Bile duct (tissue), 1 donor: ENCODE measurements around the genes SLC35G2 and A4GNT.

- PRO-cap, result bidirectional peak, plus-strand start at chr3:134313498, minus-strand start at chr3:134313339
Measured at GRCh38 chr3:134313210-134314312, 60.7 kb downstream of the AMOTL2 start.

DNA sequence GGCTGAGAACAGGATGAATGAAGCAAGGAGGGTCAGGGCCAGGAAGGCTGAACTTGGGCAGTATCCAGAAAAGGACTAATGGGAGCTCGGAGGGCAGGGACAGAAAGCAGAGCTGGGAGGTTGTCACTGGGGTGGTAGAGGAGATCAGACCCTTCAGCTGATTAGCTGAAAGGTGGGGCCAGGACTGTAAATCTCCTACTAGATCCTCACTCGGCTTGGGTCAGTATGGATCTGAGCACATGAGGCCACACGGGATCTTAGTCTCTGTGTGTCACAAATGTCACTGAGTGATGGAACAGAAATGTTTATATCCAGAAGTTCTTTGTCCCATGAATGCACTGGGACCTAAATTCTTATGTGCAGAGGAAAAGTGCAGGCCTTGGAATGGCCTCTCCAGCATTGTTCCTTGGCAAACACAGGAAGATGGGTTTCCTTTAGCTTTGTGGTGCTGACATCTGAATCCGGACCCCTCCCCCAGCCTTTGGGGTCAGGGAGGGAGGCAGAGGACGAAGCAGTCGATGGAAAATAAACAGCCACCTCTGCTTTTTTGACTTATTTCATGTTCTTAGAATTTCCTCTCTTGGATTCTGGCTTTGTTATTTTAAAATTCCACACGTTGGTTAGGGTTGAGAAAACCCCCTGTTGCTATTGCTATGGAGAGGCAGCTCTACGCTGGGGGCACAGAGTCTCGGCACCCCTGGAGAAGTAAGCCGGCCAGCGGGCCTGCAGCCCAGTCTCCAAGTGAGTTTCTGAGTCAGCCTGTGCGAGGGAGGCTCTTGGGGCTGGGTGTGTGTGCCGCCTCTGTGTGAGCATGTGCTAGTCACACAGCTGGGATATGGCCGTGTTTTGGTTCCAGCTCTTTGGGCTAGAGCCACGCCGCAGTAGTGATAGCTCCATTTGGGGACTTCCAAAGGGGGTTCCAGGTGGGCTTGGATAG, 59.1 kb downstream of the AMOTL2 start:
- PRO-cap, result unidirectional peak, minus-strand start at position 743 of the sequence

DNA sequence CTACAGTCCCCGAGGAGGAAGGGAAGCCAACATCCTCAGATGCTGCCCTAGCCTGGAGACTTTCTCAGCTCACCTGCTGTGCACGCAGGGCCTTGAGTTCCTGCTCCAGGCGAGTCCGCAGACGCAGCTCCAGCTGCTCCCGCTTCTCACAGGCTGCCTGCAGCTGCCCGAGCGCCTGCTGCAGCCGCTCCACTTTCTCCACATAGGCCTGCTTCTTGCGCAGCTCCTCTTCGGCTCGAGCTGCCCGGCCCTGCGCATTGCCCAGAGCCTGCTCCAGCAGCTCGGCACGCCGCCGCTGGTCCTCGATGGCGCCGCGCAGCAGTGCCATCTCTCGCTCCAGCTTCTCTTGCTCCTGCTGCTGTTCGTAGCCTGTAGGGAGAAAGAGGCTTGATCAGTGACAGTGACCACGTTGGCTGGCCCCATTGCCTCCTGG, 12.8 kb downstream of the AMOTL2 start:
- PRO-cap, result no peak

- PRO-cap, result no peak
Measured at GRCh38 chr3:134916668-134916943, 121.5 kb downstream of the EPHB1 start.

DNA sequence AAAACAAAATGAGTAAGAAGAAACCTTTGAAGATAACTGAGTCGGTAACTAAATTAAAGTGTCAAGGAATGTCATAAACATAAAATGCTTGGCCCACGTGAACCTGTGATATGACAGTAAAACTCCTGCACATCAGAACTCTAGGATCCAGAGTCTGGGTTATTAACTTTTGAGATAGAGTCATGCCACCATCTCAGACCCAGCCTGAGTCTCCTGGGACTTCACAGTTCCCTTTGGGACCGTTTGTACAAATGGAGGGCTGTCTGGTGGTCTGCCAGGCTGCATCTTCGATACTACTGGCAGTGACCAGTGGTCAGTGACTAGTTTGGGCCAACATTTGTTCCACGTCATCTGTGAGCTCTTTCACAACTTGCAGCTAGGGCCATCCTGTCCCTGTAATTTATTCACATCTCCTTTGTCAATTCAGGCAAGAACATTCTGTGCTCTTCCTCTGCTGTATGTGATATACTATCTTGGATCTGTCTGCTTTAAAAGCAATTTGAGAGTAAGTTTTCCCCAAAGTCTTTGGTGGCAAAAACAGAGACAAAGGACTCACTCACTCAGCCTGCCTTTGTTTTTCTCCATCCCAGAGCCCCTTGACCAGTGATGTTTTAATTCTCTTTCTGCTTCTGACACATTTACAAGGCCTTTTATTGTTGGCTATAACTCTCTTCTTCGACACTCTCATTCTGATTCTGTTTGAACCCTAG, 353.3 kb downstream of the EPHB1 start:
- PRO-cap, result no peak

DNA sequence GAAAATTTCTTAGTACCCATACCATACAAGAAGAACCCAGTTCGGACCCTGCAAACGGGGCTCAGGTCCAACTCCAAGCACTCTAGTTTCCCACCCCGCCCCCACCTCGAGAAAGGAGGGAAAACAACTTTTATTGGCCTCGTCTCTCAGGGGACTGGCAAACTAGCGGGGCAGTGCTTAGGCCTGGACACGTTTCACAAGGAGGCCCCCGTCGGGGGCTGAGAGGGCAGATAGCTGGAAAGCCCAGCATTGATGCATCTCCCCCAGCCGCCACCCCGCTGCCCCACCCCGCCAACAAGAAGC, 903 bp downstream of the STAG1 start:
- PRO-cap, result bidirectional peak, plus-strand start at position 160 of the sequence, minus-strand start at position 105 of the sequence; bidirectional peak, plus-strand start at position 199 of the sequence, minus-strand start at position 198 of the sequence

DNA sequence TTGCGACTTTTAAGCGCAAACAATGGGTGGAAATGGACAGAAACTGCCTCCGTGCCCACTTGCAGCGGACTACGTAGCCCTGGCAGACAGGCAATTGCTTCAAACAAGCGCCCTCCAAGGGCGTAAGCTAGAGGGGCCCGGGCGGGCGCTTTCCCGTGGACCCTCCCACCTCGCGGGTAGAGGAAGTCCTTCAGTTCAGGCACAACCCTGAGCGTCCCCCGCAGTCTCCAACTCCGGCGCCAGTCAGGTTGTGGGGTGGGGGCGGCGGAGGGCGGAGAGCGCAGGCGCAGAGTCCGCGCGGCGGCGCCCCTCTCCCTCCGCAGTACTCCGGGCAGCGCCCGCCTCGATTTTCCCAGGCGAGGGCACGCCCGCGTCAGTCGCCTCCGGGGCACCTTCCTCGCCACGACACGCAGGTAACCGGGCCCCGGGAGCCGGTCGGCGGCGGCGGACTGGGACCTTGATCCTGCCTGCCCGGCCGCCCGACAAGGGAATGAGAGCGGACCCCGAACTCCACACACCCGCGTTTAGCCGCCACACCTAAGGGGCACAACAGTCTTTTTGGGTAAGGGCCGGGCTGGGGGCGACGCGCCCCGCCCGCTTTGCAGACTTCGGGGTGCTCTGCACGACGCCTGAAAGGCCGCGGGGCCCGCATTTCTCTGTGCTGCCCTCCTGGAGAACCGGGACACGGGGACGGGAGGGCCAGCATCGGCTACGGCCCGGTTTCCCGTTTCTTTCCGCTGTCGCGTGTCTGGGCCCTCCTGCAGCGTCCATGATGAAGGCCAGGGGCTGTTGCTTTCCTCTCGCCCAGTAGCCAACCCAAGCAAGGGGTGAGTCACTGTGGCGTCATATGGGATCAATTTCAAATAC, at the start of gene SLC35G2:
Gene SLC35G2 (plus strand): TSS at position 325 of the 867 bp plus-strand sequence.
- PRO-cap, result bidirectional peak, plus-strand start at position 376 of the sequence, minus-strand start at position 96 of the sequence; bidirectional peak, plus-strand start outside the sequence, minus-strand start at position 771 of the sequence

GRCh38 chr3:136893631-136894203, 31.7 kb downstream of the NCK1 start:
- PRO-cap, result no peak

DNA sequence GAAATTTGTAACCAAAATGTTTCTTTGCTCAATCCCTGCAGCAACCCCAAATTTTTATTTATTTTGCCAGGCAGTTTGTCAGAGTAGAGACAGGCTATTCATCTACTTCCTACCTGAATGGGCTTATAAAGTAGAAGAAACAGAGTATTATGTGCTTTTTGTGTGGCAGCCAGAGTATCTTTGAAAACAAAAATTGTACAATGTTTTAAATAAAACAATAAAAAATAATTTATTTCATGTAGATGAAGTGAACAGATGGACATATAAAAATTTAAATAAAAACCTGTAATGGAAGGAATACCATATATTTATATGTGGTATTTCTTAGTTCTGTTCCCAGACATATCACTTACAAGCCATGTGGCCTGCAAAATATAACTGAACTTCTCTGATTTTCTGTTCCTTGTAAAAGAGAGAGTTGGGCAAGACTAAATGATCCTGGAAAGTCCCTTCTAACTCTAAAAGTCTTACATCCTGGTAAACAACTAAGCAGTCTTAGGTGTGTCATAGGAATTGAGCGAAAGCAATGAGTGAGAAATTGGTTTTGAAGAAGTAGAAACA, 25.4 kb upstream of the IL20RB start:
- PRO-cap, result no peak

- PRO-cap, result no peak
Measured at GRCh38 chr3:136969086-136969424, 11.3 kb downstream of the IL20RB start.

DNA sequence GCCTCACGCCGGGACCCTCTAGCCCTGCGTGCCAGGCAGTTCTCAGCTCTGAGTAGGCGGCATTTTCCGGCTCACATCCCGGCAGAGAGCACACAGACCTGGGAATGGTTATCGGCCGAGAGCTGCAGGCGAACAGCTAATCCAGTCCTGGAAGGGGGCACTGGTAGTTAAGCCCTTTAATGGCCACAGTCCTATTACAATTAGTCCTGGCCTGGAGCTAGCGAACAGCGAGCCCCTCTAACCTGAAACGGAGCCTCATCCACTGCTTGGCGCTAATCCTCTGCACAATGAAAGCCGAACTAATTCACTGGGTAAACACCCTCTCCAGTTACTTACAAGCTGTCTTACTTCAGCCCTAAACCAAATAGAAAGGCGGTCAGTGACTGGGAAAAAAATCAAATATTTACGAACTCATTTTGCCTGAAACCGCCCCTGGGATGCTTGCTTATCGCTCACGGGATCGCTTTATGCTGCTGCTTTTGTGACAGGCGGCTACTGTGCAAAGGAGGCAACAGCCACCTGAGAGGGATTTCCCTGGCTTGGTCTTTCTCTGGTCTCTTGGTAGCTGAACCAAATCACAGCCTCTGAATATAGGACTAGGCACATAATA, 254.5 kb upstream of the SOX14 start:
- PRO-cap, result no peak

DNA sequence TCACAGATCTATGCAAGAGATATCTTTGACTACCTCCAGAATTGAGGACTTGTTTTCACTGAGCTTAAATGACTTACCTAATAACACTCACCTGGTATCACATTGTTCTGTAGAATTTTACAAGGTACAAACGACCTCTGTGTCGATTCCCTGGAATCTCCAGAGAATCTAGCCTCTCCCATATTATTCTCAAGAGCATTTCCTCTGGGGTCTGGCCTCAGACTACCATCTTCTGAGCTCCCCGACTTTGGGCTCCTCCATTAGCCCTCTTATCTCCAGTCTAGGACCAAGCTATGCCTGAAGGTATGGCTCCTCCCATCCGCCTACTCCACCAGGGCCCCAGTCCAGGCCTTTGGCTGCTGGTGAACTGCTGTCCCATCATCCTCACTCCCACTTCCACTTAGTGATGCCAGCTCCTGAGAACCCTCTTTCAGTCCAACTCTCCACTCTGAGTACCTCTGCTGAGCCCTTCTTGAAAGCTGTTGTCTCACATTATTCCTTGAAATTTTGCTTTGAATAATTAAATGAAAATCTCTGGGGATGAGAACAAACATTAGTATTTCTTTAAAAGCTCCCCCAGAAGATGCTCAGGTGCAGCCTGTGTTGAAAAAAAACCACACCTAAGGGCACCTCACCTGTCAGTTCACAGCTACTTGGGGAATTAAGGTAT, 9.3 kb downstream of the CLDN18 start:
- PRO-cap, result no peak

- PRO-cap, result no peak
Measured at GRCh38 chr3:138131976-138132649, at the start of gene A4GNT. Gene A4GNT, minus strand, starts transcription at chr3:138132390.

DNA sequence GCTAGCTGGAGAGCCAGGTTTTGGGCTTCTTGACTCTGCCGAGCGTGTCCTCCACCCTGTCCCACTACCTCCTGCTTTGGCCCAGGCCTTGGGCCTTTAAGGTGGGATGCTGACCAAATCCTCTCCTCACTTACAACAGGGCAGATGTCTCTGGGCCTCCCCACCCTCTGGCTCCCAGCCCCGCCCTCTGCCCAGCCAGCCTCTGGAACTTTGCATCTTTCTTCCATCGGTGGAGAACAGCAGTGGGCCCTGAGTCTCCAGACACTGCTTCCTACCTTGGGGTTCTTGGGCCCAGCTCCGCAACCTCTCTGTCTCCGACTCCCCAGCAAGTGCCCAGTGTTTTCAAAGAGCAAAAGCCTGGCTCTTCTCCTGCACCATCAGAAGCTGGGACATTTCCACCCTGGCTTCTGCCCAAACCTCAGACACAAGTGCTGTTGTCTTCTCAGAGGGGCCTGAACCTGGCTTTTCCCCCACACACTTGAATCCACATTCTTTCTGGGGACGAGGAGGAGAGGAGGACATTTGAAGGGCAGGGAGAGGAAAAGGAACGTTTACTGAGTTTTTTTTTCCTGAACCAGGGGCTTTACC, 33.1 kb downstream of the MRAS start:
- PRO-cap, result bidirectional peak, plus-strand start at position 489 of the sequence, minus-strand start at position 331 of the sequence

- PRO-cap, result no peak
Measured at GRCh38 chr3:138389955-138390812, 41.8 kb downstream of the MRAS start.

- PRO-cap, result no peak
Measured at GRCh38 chr3:138648046-138649169, 39.8 kb downstream of the FAIM start.

DNA sequence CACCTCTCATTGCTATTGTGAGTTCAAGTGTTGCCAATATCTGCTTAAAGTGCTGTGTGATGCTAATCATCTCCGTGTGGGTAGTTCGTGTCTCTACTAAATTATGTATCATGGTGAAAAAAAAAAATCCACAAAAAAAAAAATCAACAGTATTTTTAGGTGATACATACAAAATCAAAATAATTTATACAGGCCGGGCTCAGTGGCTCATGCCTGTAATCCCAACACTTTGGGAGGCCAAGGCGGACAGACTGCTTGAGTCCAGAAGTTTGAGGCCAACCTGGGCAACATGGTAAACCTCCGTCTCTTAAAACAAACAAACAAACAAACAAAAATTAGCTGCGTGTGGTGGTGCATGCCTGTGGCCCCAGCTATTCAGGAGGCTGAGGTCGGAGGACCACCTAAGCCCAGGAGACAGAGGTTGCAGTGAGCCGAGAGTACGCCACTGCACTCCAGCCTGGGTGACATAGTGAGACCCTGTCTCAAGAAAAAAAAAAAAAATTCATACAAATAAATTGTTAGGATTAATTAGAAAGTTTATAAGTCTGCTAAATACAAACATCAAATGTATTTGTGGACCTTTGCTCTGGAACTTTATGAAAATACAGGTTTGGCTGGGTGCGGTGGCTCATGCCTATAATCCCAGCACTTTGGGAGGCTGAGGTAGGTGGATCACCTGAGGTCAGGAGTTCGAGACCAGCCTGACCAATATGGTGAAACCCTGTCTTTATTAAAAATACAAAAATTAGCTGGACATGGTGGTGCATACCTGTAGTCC, 42.9 kb downstream of the FAIM start:
- PRO-cap, result no peak

- PRO-cap, result no peak
Measured at GRCh38 chr3:138657310-138657877, 48.8 kb downstream of the FAIM start.

DNA sequence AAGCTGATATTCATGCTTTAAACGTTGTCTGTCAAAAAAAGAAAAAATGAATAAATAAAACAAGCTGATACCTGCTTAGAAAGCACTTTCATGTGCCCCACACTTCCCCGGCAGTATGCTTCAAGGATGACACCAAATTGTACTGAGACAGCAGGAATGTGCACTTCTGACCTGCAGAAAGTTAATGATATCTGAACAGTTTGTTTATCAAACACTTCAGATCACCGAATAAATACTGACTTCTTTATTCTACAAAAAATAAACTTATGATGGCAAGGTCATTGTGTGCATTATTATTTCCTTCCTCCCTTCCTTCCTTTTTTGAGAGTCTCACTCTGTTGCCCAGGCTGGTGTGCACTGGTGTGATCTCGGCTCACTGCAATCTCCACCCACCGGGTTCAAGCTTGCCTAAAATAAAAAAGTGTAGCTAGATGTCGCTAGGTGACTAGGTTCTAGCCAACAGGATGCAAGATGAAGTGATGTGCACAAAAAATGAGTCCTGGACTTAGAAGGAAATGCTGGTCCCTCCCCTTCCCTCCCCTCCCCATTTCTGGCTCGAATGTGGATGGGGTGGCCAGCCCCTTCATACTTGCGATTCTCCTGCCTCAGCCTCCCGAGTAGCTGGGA, 80.3 kb downstream of the FAIM start:
- PRO-cap, result no peak

DNA sequence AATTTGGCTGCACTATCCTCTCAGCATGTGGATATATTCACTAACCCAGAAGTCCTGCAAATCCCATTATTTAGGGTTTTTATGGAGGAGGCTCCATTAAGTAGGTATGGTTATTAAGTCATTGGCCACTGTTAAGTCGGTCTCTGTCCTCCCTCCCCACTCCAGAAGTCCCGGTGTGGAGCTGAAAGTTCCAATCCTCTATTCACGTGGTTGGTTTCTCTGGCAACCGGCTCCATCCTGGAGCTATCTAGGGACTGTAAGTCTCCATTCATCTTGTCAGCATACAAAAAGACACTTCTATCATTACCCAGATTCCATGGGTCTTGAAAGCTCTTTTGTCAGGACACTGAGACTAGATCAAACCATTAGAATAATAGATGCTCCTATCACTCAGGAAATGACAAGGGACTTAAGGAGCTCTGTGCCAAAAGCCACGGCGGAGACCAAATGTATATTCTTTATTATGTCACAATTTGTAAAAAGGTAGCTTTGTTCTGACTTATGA, 110.3 kb downstream of the PIK3CB start:
- PRO-cap, result no peak